LUHMES (cell line): ENCODE measurements around a stretch of chr2.

- PRO-cap = no peak
Measured at GRCh38 chr2:102082410-102083424, 59.8 kb upstream of the IL1R1 start.

GRCh38 chr2:102100717-102101258, 41.8 kb upstream of the IL1R1 start:
- PRO-cap = no peak

GRCh38 chr2:102110476-102111142, 31.9 kb upstream of the IL1R1 start:
- PRO-cap = no peak

DNA sequence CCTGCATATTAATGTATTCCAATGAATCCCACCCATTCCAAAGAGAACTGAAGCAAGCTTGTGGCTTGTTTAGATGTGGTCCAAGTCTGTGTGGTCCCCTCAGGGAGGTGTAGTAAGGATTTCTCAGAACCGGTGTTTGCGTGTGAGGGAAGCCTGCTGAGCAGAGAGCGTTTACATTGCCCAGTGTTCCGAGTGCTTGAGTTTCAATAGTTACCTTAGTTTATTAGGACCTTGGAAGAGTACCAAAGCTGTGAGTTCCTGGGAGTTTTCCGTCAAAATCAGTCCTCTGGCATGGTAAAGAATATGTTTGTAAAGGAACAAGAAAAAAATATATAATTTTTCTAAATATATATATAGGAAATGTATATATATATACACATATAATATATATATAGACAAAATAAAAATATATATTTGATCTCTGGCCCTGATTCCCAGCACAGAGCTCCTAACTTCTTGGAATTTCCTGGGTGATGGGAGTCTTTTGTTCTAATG, 24.9 kb upstream of the IL1R1 start:
- PRO-cap = no peak

GRCh38 chr2:102251485-102252081, 59.8 kb upstream of the IL1RL1 start:
- PRO-cap = no peak

GRCh38 chr2:102335734-102336329, 19.8 kb upstream of the IL18R1 start:
- PRO-cap = no peak

DNA sequence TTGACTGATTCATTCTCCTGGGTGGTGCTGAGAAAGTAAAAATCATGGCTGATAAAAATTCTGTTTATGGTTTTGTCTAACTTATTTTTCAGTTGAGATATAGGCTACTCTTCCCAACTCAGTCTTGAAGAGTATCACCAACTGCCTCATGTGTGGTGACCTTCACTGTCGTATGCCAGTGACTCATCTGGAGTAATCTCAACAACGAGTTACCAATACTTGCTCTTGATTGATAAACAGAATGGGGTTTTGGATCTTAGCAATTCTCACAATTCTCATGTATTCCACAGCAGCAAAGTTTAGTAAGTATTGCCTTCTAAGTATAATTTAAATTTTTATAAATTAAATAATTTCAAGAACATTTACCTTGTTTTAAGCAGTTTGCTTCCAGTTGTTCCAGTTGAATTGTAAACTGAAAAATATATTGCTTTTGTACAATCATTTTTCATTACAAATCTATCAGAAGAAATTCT, 17.5 kb upstream of the IL18R1 start:
- PRO-cap = no peak

DNA sequence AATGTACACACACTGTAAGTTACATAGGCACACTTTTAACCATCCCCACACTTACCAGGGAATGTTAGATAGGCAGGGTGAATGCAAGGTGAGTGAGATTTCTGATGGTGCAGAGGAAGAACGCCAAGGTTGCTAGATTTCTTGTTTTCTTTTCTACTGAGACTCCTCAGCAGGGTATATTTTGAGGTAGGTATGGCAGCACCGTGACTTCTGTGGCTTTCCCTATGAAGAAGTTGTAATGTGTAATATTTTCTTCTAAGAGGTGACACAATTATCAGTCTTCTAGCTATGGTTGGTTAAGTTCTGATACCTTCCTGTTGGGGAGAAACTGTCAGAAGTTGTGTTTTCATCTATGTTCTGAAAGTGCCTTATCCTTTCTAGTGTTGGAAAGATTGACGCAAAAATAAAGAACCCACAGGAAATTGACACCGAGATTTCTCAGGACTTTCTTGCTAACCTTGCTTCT, 11.7 kb downstream of the IL18R1 start:
- PRO-cap = no peak

DNA sequence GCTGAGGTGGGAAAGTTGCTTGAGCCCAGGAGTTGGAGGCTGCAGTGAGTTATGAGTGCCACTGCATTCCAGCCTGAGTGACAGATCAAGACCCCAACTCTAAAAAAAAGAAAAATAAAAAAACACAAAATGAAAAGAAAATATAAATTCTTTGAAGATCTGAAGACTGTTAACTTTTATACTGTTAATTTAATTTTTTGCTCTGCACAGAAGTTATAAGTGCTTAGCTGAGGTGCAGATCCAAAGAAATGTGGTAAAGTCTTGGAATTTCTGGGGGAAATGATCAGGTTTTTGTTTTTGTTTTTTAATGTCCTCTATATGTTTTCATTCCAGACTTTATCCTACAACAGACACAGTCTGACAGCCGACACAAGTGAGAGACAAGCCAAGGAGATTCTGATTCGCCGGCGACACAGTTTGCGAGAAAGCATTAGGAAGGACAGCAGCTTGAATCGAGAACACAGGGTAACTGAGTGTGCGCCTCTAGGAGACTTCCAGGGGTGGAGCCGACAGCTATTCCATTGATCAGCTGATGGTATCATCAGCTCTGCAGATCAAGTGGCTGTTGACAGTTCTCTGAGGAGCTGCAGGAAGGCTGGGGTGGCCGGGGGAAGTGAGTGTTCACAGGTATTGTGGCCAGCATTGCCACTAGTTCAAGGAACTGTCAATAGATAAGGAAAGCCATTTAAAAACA, 32.3 kb downstream of the MFSD9 start:
- PRO-cap = no peak

DNA sequence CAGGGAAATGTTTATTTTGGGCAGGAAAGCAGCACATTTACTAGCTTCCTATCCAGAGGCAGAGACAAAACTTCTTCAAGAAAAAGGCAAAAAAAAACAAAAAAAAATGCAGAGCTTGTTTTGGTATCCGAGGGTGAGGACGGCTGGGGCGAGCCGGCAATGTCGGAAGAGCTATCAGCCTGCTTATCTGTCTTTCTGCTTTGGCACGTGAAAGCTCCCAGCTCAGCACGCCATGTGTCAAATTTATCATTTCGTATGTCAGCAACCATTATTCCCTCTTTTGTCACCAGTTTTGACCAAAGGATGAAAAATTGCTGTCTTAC, 532.2 kb upstream of the POU3F3 start:
- PRO-cap = no peak

GRCh38 chr2:104481274-104481786, 372.6 kb upstream of the POU3F3 start:
- PRO-cap = no peak

GRCh38 chr2:104657986-104658782, 195.7 kb upstream of the POU3F3 start:
- PRO-cap = no peak

GRCh38 chr2:104889903-104890389, 36.0 kb downstream of the POU3F3 start:
- PRO-cap = no peak

- PRO-cap = no peak
Measured at GRCh38 chr2:105356300-105357338, 19.3 kb downstream of the C2orf49 start.

GRCh38 chr2:105404095-105405111, 5.6 kb upstream of the FHL2 start:
- PRO-cap = no peak

DNA sequence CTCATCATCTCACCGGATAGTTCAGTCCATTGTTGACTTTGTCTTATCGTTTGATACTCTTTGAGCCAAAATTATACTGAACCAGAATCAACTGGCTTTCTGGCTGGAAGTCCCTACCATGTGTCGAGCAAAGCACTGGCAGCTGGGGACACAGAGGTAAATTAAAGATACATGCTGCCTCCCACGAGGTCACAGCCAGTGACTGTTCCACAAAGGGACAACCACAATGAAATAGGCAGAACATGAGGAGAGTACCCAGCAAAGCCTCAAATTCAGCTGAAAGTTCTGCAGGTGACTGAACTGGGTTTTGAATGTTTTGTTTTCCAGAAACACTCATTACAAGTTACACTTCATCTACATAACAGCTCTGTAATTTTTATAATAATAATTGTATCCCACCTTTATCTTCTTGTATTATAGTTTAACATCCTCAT, 91.5 kb upstream of the FHL2 start:
- PRO-cap = no peak

DNA sequence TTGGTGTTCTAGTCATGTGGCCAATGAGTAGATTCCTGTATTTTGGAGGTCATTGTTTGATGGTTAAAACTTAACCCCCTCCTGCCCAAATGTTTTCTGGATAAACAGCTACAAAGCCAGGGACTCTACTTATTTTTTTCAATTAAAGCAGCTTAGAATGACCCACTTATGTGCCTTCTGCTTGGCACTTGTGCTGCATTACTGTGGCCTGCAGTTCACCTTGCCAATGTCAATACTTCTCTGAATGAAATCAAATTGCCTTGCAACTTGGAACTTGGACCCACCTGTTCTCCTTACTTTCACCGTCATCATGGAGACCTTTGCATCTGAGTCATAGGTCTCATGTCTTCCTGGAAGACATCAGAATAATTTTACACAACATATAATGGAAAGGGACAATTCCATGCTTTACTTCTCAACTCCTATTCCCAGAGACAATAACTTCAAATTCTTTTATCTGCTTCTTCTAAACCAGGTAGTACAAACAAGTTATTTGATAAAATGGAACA, 92.1 kb upstream of the FHL2 start:
- PRO-cap = no peak

DNA sequence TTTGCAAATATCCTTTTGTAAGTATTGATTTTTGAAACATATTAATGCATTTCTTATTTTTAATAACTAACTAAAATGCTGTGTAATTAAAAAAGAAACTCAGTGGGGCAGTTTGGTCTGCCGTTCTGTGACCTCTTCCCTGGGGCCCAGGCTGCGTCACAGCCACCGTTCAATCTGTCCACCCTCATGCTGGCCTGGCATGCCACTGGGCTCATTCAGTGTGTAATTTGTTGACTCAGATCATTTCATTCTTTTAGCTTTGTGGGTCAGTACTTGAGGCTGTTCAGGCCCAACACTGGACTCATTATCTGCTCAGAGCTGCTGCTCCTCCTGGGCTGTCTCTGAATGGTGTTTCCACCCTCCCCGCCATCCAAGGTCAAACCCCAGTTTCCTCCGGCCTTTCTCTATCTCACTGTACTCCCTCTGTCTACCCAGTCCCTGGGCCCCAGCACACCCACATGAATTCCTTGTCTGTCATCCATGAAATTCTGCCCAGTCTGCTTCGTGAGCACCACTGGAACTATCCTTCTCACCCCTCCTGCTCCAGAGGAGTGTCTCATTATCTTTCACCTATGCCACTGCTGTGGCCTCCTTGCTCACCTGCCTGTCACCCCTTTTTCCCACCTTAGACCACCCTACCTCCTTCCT, 152.4 kb upstream of the NCK2 start:
- PRO-cap = no peak

DNA sequence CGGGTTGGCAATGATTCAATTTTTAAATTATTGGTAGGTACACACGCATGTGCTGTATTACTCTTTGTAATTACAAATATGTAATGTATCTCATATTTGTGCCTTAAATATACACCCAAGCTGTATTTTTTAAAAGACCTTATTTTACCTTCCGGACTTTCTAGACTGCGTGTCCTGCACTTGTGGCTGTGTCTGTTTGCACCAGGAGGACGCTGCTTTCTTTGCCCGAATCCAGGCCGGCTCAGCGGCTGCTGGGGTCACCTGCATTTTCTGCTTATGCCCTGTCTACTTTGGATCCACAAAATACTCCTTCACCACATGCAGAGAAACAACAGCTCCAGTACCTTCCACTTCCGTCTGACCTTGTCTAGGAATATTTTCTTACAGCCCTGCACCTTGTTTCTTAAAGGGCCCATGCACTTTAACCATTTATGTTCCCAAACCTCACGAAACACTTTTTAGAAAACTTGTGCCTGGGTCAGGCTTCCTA, 129.5 kb upstream of the NCK2 start:
- PRO-cap = no peak

- PRO-cap = no peak
Measured at GRCh38 chr2:105802512-105803204, 57.9 kb downstream of the NCK2 start.